ENCODE measurements around the gene C1D.

- RRBS: no CpG with 5 or more reads among the region's 1 CpG
Observed at GRCh38 chr2:65053246-65053593, 3.0 kb upstream of the CEP68 start.

DNA sequence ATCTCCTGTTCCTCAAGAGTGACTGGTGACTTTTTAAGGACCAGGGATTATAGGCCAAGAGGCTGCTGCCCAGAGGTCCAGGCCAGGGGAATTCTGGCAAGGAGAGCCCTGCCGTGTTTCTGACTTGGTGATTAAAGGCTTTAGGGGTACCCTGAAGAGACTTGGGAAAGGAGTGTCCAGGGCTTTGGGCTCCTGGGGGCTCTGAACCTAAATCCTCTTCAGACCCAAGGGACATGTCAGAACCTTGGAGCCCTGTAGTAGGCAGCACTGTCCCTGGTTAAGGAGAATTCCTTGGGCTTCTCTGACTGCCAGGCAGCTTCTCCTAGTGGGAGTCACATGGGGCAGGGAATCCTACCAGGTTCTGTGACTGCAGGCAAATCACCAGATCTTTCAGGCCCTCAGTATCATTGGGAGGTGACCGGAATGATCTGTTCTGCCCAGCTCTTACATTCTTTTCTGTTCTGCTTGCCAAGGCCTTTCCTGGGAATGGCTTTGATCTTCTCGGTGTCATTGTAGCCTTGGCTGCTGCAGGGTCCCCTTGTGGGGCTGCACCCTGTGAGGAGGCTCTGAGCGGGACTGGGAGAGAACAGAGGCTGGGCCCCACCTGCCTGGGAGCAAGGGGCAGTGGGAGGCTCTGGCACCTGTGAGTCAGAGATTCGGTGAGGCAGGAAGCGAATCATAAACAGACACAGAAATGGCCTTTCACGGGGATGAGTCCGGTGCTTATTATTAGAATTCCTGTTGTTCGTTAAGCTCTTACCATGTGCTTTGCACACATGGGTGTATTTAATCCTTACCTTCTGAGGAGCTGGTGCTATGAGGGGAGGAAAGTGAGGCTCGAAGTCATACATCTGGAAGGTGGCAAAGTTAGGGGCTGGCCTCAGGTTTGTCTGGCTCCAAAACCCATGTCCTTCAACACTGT, 14.0 kb downstream of the CEP68 start:
- RRBS: no CpG with 5 or more reads among the region's 10 CpGs

- RRBS: no CpG with 5 or more reads among the region's 9 CpGs
Observed at GRCh38 chr2:65081811-65082309, 25.6 kb downstream of the CEP68 start.

GRCh38 chr2:65090357-65090836, 34.2 kb downstream of the CEP68 start:
- RRBS: no CpG with 5 or more reads among the region's 4 CpGs

GRCh38 chr2:65101042-65101471, 28.8 kb downstream of the RAB1A start:
- RRBS: no CpG with 5 or more reads among the region's 4 CpGs

DNA sequence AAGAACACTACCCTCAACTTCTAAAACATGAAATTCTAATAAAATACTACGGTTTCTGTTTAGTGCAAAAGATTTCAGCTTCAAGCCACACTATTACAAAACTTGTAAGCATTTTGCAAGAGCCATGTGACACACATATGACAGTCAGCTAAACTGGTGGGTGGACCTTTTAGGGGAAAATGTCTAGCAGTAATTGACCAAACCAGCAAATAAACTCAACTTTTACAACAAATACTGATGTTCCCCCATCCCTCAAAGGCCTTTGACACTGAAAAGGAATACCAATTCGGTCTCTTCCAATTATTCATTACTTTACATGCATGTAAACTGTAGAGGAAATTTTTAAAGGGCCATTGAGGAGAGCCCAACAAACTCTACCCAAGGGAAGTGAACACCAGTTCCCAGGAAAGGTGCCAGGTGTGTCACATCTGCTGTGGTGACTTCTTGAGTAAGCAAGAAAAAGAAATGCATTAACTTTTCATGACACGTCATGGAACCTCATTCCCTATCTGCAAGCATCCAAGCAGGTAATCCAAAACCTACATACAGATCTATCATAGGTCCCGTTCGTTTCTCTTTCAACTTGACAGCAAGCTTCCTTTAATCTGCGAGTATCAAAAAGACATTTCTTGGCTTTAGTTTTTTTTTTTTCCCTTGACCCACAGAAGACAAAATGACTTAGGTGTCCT, 1.3 kb downstream of the RAB1A start:
- RRBS: no CpG with 5 or more reads among the region's 6 CpGs

DNA sequence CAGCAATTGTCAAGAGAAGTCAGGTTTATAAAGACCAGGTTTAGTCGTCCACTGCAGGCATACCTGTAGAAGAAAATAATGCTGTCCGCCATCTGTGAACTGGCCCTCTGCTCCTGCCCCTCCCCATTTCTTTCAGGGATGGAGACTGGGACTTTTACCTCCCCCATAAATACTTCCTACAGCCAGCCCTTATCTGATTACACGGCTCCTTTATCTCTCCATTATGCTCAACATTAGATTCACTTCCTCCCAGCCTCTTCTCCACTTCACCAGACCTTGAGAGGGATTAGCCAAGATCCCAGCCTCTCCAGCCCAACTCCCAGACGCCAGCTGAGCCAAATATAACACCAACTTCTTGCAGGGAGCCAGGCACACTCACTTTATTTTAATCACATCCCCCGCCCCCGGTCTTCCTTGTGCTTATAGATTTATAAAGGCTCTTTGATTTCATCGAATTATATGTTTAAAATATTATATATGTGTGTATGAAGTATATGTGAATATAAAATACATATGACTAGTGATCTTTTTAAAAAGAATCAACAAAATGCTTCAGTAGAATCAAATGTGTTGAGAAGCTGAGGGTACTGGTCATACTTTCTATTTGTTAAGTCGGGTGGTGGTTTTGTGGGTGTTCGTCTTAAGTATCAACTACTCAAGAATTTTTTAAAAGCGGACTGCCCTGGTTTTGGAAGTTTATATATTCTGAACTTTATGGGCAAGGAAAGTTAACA, 81.0 kb downstream of the SPRED2 start:
- RRBS: no CpG with 5 or more reads among the region's 10 CpGs

DNA sequence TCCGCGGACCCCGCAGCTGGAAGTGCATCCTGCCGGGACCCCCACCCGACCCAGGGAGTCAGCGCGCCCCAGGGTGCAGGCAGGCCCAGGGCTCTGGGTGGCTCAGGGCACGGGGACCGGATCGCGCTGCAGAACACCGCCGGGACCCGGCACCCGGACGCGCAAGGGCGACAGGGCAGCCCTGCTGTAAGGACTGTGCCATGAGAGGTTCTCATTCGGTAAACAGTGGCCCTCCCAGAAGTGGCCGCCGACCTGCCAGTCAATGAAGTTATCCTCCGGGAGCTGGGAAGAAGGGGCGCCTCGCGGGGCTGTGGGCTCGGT, 8.2 kb upstream of the MEIS1 start:
- RRBS: 4% methylated on average over 13 of the region's 26 CpGs

DNA sequence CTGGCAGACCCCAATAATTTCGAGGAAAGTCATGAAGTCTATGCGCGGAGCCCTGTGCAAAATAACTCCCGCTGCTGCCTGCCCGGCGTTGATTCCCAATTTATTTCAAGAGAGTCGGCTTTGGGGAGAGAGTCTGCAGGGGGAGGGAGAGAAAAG, 312 bp upstream of the MEIS1 start:
- RRBS: no CpG with 5 or more reads among the region's 7 CpGs

DNA sequence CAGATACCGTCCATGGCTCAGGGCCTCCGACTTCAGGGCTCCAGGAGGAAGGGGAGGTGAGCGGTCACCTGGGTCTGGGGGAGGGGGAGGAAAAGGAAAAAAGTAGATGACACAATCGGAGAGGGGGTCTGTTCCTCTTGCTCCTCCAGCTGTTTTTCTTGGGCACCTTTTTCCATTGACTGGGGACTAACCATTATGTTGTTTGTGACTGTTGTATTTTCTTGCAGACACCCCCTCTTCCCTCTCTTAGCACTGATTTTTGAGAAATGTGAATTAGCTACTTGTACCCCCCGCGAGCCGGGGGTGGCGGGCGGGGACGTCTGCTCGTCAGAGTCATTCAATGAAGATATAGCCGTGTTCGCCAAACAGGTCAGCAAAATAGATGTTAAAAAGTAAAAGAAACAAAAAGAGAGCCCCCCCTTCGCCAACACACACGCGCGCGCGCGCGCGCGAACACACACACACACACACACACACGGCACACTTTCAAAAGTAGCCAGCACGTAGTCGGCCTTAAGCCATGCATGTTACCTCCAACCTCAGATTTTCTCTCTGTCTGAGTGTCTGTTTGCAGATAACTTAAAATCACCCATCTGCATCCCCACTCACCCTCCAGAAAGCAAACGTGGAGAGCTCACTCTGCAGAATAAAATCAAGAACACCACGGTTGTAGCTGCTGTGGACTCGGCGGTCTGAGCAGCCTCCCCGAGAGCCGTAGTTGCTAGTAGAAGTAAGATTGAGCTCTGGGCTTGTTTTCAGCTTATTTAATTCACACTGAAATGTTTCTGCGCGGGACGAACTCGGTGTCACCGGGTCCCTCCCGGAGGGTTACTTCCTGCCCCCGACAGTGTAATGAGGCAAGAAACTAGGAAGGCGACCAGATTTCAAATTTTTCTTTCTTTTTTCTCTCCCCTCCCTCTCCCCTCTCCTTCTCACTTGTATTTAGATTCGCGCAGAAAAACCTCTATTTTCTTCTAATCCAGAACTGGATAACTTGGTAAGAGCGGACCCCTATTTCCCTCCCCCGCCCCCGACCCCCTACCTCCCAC, 5.0 kb downstream of the MEIS1 start:
- RRBS: no CpG with 5 or more reads among the region's 45 CpGs

DNA sequence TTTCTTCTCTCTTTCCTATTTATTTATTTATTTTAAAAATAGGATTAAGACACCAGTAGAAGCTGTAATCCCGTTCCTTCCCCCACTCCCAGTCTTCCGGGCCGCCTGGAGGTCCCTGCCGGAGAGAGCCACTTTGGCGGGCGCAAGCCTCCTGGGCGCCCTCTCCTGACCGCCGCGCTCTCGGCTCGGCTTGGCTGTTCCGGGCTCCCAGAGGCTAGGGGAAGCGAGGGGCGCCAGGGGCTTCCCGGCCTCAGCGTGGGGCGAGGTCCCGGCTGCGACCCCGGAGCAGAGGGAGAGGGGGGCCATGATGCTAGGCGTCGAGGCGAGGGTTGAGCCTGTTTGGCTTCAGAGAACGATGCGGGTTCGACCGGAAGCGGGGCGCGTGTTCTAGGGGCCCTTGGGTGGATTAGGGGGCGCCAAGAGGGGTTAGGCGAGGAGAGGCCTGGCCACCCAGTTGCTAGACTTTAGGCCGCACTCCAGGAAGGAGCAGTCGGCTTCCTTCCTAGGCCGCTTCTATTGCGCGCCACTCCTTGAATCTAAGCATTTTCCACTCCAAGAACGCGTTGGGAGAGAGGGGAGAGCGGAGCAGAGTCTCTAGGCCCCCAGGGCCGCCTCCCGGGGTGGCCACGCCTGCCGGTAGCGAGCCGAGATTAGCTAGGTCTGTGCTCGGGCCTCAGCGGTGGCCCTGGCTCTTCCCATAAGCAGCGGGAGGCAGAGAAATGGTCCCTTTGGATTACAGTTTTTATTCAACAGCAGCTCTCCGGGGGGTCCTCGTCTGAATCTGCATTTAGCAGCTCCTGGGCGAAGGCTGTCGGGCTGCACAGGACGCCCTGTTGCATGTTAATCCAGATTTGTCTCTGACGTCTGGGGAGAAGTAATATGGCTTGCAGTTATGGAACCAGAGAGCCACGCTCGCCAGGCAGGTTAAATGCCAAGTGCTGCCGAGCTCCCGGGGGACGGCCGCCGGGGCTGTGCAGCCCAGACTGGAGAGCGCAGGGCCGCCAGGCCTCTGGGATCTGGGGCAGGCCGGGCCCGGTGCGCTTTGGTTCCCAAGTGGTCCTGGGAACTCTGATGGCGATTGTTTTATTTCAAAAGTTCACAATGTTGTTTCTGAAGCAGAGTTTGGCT, 11.3 kb downstream of the MEIS1 start:
- RRBS: 9% methylated on average over 28 of the region's 69 CpGs

DNA sequence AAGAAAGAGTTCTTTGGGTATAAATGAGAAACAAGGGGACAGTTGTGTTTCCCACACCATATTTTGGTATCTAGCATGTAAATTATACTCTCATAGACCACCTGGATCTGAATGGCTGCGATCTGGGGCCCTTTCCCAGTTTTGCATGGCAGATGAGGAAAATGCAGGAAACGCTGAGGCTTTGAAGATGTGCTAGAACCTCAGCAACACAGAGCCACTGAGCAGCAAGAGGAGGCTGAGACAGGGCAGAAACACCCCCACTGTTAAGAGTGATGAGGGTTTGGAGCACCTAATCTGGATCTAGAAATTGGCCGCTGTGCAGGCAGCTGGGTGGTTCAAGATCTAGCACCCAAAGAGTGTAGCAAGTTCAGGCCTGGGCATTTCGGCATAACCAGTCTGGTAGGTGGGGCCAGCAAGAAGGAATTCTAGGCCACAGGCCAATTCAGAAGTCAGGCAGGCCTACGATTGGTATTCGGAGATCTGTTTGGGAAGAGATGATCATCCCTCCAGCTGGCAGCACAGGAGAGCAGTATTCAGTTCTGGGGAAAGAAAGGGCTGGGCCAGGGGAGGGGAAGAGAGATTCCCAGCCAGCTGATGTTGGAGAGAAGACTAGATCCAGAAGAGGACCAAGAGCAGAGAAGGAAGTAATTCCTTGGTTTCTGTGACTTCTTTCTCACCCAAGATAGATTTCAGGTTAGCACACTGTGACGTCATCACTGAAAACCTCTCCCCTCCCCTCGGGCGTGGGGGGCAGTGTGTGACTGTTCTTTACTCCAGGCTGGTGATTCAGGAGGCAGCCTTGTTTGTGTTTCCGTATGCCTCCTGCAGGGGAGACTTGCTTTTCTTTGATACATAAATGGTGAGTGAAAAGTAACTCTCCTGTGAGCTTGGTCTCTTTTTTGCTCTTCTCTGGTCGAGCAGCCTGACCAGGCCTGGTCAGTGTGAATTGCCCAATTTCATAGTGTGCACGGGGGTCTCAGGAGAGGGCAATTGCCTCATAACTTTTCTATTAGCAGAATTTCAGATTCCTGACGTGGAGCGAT, 60.9 kb downstream of the MEIS1 start:
- RRBS: no CpG with 5 or more reads among the region's 14 CpGs

- RRBS: no CpG with 5 or more reads among the region's 4 CpGs
Observed at GRCh38 chr2:66585351-66585901, 150.5 kb downstream of the MEIS1 start.

DNA sequence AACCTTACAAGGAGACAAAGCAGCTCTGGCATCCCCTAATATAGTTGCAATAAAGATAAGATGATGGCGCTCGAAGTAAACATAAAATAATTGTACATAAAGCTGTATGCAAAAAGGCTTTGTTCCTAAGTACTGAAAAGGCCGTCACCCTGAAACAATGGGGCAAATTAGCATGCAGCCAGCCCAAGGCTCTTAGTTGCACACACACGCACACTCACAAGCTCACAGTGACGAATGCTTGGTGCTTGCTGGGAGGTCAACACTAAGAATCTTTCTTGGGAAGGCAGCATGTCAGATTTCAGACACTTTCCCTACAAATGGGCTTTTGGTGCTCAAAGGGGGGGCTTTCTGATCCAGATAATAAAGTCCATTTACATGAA, 370.2 kb downstream of the MEIS1 start:
- RRBS: no CpG with 5 or more reads among the region's 5 CpGs

DNA sequence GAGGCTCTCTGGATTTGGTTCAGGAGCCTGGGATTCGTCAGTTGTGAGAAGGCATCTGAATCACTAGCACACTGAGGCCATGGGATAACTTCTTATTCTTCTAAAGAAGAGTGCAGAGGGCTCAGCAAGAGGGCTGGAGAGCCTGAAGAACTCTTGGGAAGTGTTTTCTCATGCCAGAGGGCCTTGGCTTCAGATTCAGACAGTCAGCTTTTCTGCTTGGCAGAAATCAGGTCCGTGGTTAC, 332.0 kb upstream of the ETAA1 start:
- RRBS: no CpG with 5 or more reads among the region's 2 CpGs

GRCh38 chr2:67666142-67666452, 269.0 kb downstream of the ETAA1 start:
- RRBS: no CpG with 5 or more reads among the region's 3 CpGs

GRCh38 chr2:68062380-68063400, at the start of gene C1D:
TSS of gene C1D (minus strand) at chr2:68063004.
- RRBS: no CpG with 5 or more reads among the region's 40 CpGs

DNA sequence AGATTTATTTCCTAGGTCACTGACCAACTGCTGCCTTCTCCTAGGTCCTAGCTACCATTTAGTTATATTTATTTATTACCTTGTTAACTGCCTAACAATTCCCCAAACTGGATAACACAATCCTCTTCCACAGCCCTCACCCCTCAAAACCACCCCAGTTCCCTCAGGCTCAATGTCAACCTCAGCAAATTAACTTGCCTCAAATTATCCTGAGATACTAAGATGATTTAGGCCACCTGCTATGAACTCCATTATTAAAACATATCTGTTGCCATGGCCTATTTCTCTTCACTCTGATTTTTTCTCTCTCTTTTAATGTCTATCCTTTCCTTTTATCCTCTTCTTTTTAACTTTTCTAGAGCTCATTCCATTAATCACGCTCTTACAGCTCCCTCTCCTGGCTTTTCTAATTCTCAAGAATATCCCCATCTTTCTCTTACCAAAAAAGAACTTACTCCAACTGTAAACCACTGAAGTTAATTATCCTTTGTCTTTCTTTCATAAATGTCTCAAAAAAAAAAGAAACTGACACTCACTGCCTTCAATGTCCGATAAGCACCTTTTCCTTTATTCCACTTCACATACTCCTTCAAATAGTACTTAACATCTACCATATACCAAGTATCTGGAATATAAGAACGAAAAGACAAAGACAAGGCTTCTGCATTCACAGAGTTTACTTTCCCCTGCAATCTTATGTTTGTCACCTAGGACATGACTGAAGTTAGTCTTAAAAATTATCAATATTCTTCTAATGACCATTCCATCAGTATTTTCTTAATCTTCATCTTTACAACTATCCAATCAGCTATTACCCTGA, 7.9 kb downstream of the PPP3R1 start:
- RRBS: no CpG with 5 or more reads among the region's 3 CpGs

DNA sequence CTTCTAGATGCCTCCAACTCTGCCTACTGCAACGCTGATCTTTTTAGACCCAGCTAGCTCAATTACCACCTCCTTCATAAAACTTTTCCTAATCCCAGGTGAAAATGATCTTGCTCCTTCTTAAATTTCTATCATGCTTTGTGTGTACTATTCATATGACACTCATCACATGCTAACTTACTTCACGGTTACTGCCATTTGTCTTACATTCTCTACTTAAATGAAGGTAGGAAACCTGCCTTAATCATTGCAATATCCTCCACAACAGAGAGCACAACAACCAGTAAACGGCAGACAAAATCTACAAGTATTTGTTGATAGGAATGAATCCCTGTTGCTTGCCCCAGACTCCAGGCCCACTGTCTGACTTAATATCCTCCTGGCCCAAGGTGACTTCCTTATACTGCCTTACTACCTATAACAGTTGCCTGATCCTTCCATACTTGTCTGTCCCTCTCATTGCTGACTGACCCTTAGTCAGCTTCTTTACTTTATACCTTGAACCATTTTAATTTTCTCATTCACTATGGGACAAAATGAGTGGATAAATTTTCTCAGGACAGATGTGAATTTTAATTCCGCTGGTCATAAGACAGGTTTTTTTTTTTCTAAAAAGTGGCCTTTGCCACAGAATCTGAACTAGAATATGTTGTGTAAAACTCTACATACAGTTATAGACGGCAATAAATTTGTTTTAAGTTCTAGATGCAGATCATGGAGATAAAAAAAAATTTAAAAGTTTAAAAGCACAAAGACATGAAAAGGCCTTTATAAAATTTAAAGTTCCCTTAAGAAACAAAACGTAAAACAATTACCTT, 3.4 kb downstream of the PPP3R1 start:
- RRBS: no CpG with 5 or more reads among the region's 6 CpGs

Data from mononuclear cell (primary cell).